PC-3 (cell line): ENCODE measurements around a stretch of chr7.

DNA sequence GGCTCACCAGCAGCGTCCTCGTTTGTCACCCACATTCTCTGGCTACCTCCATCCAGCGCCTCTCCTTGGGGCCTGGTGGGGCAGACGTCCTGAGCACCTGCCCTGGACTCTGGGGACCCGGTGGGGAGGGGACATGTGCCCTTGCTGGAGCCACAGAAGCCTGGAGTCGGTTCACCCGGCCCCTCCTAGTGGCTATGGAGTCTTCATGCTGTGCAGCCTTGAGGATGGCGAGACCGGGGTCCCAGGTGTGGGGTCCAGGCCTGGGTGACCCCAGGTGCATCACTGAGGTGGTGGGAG lies 14.6 kb downstream of the TTYH3 start:
- RAMPAGE, long total RNA: no peak

GRCh38 chr7:2661951-2662429 lies 26.0 kb upstream of the AMZ1 start:
- RAMPAGE, long total RNA: no peak

- RAMPAGE, long total RNA: no peak
Measured at GRCh38 chr7:2662973-2664157, 24.6 kb upstream of the AMZ1 start.

GRCh38 chr7:2666406-2666922 lies 21.5 kb upstream of the AMZ1 start:
- RAMPAGE, long total RNA: no peak

DNA sequence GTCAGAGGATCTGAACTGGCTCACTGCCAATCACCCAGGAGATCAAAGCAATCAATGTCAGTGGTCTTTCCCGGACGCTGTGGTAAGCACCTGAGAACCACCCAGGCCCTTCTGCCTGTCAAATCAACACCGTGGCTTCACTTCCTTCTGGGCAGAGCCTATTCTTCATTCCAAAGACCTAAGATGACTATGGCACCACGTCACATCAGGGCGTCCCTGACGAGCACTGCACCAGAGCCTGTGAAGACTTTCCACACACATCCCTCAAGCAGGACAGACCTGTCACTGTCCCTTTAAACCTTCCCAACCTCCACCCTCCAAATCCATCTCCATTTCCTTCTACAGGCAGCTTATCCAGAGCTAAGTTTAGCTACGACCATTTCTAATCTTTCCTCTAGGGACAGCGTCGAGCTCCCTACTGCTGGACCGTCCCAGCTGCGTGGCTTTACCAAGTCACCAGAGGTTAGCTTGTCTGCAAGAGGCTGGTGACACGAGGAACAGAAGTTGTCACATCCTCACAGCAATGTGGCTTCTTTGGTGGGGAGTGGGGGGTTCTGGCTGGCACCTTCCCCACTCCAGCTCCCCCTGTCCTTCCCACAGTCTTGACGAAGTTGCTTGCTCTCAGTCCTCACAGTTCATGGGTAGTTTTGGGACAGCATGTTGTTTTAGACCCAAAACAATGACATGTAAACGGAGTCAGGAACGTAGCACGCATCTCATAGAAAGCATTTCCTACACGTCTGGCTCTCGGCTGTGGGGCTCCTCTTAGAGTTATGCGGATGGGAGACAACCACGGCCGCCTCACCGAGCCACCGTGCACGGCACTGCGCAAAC lies 72.6 kb downstream of the AMZ1 start:
- RAMPAGE, long total RNA: no peak

DNA sequence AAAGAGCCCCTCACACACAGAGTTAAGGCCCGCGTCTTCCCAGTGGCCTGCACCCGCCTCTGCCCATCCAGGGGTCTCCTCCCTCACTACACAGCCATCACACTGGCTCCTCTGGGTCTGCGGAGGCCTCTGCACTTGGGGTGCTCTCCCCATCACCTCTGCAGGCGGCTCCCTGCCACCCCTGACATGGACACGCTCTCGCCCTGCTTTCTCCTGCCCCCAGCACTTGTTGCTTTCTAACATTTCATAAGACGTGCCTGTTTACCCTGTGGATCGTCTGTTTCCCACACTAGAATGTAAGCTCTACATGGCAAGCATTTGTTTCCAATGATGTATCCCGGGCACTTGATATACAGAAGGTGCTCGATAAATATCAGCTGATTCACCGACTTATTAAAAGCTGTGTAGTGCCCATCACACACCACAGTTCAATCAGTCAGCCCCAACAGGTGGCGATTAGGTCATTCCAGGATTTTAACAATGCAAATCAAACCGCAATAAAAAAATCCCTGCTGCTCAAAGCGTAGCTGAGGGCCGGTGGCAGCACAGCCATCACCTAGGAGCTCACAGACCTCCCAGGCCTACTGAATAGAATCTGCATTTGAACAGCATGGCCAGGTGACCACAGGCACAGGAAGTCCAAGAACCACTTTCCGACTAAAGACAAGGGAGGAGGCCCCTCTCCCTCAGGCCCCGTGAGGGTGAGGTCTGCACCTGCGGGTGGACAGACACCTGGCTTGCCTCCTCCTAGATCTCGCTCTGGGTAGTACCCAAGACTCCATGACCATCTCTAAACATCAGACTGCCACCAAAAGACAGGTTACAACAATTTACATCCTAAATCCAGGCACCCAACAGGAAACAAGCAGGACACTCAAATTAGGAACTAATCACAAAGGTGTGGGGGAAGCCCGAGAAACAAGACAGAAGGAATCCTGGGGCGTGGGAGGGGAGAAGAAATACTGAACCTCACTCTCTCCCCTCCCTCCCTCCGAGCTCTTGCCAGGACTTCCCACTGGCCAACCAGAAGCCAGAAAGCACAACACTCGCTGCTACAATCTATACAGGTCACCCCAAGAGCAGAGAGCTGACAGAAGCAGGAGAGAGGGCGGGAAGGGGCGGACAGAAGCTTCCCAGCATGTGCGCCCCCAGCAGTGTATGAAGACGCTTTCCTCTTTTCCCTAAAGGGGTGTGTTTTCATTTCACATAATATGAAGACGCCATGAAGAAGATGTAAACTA lies 19.4 kb downstream of the GNA12 start:
- RAMPAGE, long total RNA: no peak

DNA sequence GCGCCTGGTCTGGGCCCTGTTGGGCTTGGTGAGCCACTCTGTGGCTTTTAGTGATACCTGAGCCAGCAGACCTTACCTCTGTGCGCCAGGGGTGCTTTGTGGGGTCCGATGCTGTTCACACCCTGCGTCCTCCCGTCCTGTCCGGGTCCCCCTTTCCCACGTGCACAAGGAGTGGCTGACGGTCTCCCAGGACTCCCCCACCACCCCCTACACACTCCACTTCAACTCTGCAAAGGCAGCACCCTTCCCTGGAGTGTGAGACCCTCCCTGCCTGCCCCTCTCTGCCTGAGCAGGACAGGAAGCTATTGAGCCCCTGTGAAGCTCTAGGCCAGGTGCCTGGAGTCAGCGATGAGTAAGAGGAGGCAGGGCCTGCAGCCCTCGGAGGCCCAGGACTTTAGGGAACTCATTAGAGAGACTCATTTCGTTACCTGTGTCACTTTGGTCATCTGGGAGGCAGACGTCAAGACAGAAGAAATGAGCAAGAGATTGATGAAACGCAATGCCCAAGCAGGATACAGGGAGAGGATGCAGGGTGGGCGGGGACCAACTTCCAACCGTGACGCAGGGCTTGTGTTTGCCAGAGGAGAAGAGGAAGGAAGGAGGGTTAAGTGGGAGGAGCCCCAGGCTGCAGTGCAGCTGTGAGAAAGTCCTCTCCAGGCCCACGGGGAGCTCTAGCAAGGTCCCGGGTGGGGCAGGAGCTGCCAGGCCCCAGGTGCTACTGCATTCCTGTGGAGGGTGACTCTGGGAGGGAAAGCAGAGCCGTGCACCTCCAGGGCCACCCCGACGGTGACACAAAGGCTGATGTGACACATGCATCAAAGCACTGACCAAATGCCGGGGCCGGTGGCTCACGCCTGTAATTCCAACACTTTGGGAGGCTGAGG lies 26.3 kb upstream of the GNA12 start:
- RAMPAGE, long total RNA: no peak

DNA sequence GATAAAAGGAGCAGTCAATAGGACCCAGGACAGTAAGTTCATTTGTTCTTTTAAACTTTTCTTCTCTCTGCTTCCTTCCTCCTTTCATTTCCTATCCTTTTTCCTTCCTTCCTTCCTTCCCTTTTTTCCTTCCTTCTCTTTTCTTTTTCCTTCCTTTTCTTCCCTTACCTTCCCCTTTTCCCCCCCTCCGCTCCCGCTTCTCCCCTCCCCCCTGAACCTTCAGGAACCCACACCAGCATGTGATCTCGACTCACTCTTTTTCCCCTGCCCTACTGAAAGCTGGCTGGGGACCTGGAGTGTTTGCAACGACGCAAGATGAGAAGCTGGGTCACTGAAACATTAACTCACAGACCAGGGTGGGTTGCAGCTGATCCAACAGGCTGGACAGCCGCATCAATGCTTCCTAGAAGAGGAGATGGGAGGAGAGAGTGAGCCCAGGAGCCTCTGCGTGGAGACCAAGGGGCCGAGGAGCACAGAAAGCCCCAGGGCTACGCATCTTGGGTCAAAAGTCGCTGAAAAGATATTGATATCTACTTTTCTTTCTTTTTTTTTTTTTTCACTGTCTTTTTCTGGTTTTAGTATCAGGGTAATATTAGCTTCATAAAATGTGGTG lies 103.3 kb upstream of the SDK1 start:
- RAMPAGE, long total RNA: no peak

GRCh38 chr7:3413566-3414339 lies 112.7 kb downstream of the SDK1 start:
- RAMPAGE, long total RNA: no peak

DNA sequence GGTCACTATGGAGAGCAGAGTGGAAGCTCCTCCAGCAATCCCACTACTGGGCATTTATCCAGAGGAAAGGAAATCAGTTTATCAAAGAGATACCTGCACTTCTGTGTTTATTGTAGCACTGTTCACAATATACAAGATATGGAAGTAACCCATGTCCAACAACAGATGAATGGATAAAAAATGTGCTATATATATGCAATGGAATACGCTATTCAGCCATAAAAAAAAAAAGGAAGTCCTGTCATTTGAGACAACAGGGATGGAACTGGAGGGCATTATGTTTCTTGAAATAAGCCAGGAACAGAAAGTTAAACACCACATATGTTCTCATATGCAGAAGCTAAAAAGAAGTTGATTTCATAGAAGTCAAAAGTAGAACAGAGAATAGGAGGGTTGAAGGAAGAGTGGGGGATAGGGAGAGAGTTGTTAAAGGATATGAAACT lies 217.7 kb downstream of the SDK1 start:
- RAMPAGE, long total RNA: no peak

DNA sequence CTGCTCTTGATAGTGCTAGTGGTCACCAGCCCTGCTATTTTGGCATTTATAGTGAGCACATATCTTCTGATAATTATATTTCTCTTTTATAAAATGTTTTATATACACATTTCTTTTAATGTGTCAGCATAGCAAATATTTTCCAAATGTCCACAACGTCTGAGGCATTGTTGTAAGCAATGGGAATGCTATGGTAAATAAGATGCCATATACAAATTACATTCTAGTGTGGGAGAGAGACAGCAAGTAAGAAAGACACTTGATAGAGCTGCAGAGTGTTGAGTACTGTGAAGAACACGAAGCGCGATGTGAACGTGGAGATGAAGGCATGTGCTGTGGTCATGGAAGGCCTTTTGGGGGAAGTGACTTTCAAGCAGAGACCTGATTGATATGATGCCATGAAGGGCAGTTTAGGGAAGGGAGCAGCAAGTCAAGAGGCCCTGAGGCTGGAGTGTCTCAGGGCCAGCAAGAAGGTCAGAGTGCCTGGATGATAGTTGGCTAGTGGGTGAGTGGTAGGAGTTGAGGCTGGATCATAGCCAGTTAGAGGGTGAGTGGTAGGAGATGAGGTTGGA lies 226.1 kb downstream of the SDK1 start:
- RAMPAGE, long total RNA: no peak

DNA sequence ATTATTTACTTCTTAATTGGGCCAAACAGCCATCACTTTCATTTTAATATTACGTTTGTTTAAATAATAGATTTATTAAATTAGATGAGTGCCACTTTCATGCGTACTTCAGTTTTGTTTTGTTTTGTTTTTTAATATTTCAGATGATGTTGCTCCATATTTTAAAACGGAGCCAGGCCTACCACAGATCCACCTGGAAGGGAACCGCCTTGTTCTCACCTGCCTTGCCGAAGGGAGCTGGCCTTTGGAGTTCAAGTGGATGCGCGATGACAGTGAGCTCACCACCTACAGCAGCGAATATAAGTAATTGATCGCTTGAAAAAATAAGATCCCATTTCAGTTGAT lies 317.9 kb downstream of the SDK1 start:
- RAMPAGE, long total RNA: no peak

GRCh38 chr7:3943146-3943675 lies 642.2 kb downstream of the SDK1 start:
- RAMPAGE, long total RNA: no peak

GRCh38 chr7:3943676-3944085 lies 642.6 kb downstream of the SDK1 start:
- RAMPAGE, long total RNA: no peak

DNA sequence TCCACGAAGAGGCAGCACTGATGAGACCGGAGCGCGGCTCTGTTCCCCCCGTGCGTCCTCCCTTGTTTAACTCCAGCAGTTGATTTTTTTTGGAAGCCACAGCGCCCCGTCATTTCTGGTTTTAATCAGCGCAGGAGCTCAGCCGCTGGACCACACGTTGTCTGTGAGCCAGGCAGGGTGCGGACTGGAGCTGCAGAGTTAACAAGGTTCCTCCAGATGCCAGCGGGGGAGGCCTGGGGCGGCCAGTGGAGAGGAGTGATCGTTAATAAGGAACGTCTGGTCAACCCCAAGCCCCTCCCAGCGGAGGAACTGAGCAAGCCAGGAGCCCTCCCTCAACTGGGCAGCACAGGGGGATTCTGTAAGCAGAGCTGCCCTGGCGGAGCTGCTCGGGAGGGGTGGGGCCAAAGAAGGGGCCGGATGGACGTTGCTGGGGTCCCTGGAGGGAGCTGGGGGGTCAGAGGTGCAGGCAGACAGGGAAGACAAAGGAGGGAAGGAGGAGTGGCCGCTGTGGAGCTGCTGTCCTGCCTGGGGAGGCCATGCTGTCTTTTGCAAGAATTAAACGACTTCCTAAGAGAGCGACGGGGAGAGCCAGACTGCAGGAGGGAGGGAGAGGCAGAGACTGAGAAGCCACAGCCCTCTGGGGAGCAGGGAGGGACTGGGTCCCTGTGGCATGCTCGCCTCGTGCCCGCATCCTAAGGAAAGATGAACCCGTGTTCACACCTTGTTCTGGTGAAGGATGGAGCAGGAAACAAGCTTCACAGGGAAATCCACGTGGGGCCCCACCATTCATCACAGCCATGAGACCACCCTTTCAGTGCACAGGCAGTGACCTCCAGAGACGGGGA lies 537.1 kb upstream of the FOXK1 start:
- RAMPAGE, long total RNA: no peak

DNA sequence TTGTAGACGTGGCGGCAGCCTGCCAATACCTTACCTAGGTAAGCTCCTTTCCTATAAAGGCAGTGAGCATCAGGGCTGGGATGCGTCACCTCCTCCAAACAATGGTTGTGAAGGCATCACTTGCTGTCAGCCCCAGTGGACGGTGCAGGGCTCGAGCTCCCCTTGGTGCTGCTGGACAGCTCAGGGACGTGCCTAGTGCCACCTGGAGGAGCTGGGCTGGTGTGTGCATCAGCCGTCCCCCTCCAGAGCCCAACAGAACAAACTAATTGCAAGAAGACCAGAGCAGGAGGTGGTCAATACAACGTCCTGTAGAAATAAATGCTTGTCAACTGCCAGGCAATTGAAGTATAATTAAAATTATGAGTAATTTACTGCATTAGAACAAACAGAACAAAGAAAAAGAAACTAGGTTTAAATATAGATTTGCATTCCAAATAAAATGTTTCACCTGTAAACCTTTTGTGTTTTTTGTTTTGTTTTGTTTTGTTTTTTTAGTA lies 517.5 kb upstream of the FOXK1 start:
- RAMPAGE, long total RNA: no peak

GRCh38 chr7:4238755-4239074 lies 443.4 kb upstream of the FOXK1 start:
- RAMPAGE, long total RNA: no peak

DNA sequence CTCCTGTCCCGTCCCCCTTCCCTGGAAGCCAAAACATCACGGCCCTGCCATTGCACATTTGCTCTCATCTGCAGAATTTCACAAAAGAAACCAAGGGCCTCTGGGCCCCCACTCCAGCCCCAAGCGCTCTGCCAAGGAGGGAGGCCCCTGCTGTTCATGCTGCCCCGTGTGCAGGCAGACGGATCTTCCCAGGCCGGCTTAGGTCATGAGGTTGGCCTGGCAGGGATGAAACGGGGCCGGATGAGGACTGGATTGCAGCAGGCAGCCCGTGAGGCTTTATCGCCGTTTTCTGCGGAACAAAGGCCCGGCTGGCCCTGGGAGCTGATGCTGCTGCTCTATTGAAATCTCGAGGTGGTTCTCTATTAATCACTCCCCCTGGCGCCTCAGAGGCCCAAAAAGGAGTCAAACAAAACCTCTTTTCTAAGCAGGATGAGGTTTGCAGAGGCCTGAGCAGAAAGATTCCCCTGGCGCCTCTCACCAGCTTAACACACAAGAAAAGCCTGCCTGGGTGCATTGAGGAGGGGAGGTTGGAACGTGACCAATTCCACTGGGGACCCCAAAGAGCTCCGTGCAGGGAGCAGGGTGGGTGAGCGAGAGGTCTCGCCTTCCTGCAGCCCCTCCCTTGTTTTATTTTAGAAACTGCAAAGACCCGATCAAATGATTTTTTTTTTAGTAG lies 31.4 kb upstream of the FOXK1 start:
- RAMPAGE, long total RNA: no peak

DNA sequence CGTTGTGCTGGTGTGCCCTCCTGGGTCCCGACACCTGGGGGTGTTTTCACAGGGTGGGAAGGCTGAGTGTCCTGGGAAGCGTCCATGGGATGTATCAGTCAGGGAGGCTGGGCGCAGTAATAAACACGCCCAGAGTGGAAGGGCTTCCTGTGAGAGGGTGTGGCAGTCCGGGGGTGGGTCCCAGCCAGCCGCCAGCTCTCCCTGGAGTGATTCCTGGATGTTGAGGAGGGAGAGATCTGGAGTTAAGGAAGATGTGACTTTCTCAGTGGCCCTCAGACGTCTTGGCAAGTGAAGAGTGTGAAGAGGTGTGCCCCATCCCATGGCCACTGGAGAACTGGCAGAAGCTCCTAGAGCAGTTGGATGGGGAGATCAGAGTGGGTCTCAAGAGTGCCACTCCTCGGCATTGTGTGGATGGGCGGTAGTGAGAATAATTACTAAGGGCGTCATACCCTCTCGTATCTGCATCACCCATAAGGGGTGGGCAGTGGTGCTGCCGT lies 29.2 kb downstream of the FOXK1 start:
- RAMPAGE, long total RNA: no peak

DNA sequence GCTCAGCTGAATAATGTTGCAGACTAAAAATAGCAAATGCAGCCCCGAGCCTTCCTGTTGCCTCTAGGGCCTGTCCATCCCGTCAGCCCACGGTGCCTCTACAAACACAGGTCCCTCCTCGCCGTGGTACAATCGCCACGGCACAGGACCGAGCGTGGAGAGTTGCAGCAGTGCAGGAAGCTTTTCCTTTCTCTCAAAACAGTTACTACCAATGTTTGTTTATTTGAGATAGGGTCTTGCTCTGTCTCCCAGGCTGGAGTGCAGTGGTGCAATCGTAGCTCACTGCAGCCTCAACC lies 41.3 kb downstream of the FOXK1 start:
- RAMPAGE, long total RNA: no peak